HepG2 (cell line): ENCODE measurements around a stretch of chr4.

GRCh38 chr4:51301-52099, 1.6 kb upstream of the ZNF595 start:
- RRBS, 2 experiments, result no CpG with 5 or more reads among the region's 11 CpGs
CAGE:
- cytosol, long polyA minus RNA, result no peak
- cytosol, long polyA plus RNA, result no peak
- long polyA plus RNA, result no peak
- nucleus, long polyA minus RNA, result no peak
- nucleus, long polyA plus RNA, result no peak

GRCh38 chr4:120948-121842, 3.1 kb upstream of the ZNF718 start:
- RRBS, 2 experiments, result no CpG with 5 or more reads among the region's 12 CpGs
CAGE:
- cytosol, long polyA minus RNA, result no peak
- cytosol, long polyA plus RNA, result no peak
- long polyA plus RNA, result no peak
- nucleus, long polyA minus RNA, result no peak
- nucleus, long polyA plus RNA, result no peak

DNA sequence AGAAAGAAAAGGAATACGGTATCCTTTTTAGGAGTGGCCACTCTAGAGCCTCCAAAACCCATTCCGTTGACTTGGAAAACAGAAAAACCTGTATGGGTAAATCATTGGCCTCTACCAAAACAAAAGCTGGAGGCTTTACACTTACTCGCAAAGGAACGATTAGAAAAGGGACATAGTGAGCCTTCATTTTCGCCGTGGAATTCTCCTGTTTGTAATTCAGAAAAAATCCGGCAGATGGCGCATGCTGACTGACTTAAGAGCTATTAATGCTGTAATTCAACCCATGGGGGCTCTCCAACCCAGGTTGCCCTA, 60.9 kb downstream of the ZNF732 start:
- RRBS, 2 experiments, result no CpG with 5 or more reads among the region's 8 CpGs
CAGE:
- cytosol, long polyA minus RNA, result no peak
- cytosol, long polyA plus RNA, result no peak
- long polyA plus RNA, result no peak
- nucleus, long polyA minus RNA, result no peak
- nucleus, long polyA plus RNA, result no peak

- RRBS, 2 experiments, result no CpG with 5 or more reads among the region's 6 CpGs
CAGE:
- cytosol, long polyA minus RNA, result no peak
- cytosol, long polyA plus RNA, result no peak
- long polyA plus RNA, result no peak
- nucleus, long polyA minus RNA, result no peak
- nucleus, long polyA plus RNA, result no peak
These were observed 35.9 kb downstream of the ZNF141 start for GRCh38 chr4:373369-373968.

GRCh38 chr4:663878-664540, 10.1 kb downstream of the ATP5ME start:
- RRBS, 2 experiments, result 32 to 38% methylated on average over 15 to 20 of the region's 45 CpGs
CAGE:
- cytosol, long polyA minus RNA, result no peak
- cytosol, long polyA plus RNA, result no peak
- long polyA plus RNA, result no peak
- nucleus, long polyA minus RNA, result no peak
- nucleus, long polyA plus RNA, result no peak

GRCh38 chr4:687044-687651, 1.8 kb downstream of the SLC49A3 start:
- RRBS, 2 experiments, result 2 to 6% methylated on average over 5 of the region's 26 CpGs
CAGE:
- cytosol, long polyA minus RNA, result no peak
- cytosol, long polyA plus RNA, result no peak
- long polyA plus RNA, result no peak
- nucleus, long polyA minus RNA, result no peak
- nucleus, long polyA plus RNA, result no peak

- RRBS, 2 experiments, result 63 to 75% methylated on average over 4 of the region's 21 CpGs
CAGE:
- cytosol, long polyA minus RNA, result no peak
- cytosol, long polyA plus RNA, result no peak
- long polyA plus RNA, result no peak
- nucleus, long polyA minus RNA, result no peak
- nucleus, long polyA plus RNA, result no peak
These were observed 4.3 kb upstream of the SLC49A3 start for GRCh38 chr4:693126-693743.

DNA sequence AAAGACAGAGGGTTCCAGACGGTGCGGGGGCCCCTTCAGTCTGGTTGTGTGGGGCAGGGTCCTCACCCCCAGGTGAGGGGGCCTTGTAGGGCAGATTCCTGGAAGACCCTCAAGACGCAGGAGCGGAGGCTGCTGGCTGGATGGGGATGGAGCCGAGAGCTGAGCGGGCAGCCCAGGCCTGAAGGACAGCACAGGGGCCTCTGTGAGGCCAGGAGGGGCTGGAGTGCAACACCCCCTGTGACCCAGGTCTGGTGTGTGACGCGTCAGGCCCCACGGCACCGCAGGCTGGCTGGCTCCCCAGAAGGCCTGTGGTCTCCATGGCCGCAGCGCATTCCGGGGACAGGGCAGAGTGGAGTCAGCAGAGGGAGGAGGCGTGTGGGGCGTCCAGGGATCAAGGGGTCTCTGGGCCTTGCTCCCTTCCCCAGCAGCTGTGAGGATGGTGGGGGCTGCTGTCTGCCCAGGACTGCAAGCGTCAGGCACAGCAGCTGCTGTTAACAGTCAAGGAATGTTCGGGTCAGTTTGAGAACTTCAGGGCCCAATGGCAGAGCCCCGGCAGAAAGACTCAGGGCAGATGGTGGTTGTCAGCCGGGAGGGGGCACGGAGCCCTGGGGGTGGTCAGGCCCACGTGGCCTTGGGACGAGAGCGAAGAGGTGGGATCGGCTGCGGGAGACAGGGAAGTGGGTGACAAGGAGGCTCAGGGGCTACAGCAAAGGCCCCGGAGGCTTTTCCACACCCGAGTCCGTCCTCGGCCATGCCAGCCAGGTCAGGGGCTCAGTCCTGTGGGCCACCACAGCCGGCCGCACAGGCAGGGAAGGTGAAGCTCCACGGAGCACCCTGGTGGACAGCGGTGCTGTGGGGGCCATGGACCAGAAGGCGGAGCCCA, 18.2 kb downstream of the PCGF3 start:
- RRBS, 2 experiments, result 55 to 63% methylated on average over 5 to 8 of the region's 34 CpGs
CAGE:
- cytosol, long polyA minus RNA, result no peak
- cytosol, long polyA plus RNA, result no peak
- long polyA plus RNA, result no peak
- nucleus, long polyA minus RNA, result no peak
- nucleus, long polyA plus RNA, result no peak

DNA sequence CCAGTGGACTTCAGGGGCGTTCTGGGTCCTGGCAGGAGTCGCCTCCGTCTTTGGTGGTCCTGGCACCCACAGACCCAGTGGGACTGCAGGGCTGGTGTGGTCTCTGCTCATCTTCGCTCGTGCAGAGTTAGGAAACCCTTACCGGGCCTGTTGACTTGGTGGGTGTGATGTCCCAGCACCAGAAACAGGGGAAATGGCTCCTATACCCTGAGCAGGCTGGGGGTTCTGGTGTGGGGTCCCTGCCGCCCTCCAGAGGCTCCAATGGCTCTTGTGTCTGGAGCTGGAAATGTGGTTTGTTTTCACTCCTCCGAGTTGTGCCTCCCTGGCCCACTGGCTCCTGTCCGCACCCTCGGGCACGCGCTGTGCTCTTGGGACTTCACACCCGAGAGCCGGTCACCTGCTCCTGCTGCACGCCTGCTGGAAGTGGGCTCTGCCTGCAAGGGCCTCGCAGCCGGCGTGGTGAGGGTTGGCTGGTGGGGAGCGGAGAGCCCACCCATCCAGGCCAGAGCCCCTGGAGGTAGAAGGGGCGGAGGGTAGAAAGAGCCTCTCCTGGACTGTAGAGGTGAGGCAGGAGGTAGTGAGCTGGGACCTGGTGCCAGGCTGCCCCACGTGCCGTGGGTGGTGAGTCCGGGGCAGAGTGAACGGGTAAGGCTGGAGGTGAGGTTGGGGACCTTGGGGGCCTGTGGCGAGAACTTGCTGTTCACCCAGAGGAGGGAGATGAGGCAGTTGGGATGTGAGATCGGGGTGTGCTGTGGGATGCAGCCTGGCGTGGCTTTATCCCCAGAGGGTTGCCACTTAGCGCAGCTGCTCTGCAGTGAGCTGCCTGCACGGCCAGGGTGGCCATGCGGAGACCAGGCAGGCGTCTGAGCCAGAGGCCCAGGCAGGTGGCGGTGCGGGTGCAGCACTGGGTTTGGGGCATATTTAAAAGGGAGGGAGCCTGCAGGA, 48.6 kb downstream of the PCGF3 start:
- RRBS, 2 experiments, result 97 to 98% methylated on average over 4 of the region's 33 CpGs
CAGE:
- cytosol, long polyA minus RNA, result no peak
- cytosol, long polyA plus RNA, result no peak
- long polyA plus RNA, result no peak
- nucleus, long polyA minus RNA, result no peak
- nucleus, long polyA plus RNA, result no peak

GRCh38 chr4:760202-761285, 54.9 kb downstream of the PCGF3 start:
- RRBS, 2 experiments, result 100% methylated on average over 3 of the region's 32 CpGs
CAGE:
- cytosol, long polyA minus RNA, result no peak
- cytosol, long polyA plus RNA, result no peak
- long polyA plus RNA, result no peak
- nucleus, long polyA minus RNA, result no peak
- nucleus, long polyA plus RNA, result no peak

DNA sequence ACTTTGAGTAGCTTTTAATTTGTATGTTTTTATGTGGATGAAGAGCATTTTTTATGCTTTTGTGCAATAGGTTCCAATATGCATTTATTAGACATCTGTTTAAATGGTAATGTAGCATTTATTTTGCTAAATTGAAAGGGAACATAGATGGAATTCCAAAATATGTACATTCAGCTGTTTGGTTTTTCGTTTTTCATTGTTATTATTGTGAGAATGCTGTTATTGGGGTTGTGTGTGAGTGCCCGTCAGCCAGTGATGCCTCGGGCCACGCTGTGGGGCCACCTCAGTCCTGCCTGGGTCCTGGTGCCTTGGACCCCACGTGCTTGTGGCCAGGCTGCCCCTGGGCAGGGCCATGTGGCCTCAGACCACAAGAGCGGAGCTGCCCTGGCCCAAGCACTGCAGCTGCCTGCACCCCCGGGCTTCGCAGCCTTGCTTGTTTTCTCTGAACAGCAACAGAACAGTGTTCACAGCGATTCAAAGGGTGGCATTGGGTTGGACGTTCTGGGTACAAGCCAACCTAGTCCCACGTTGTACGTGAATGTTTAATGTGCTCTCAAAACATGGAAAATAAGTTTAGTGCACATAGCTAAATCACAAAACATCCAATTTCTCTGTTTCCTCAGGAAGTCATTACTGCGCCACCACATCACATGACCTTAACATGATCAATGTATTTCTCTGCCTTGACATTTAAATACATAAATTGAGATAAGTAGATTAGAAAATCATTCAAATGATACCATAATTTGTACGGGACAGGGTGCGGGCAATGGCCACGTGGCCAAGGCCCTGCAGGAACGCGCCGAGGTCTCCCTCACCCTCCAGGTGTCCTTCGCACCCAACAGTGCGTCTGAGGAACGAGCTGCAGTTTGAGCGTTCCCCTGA, 56.9 kb downstream of the CPLX1 start:
- RRBS, 2 experiments, result no CpG with 5 or more reads among the region's 23 CpGs
CAGE:
- cytosol, long polyA minus RNA, result no peak
- cytosol, long polyA plus RNA, result no peak
- long polyA plus RNA, result no peak
- nucleus, long polyA minus RNA, result no peak
- nucleus, long polyA plus RNA, result no peak

- RRBS, 2 experiments, result 98 to 99% methylated on average over 4 of the region's 18 CpGs
CAGE:
- cytosol, long polyA minus RNA, result no peak
- cytosol, long polyA plus RNA, result no peak
- long polyA plus RNA, result no peak
- nucleus, long polyA minus RNA, result no peak
- nucleus, long polyA plus RNA, result no peak
These were observed 25.4 kb downstream of the GAK start for GRCh38 chr4:906633-907184.

- RRBS, 2 experiments, result no CpG with 5 or more reads among the region's 3 CpGs
CAGE:
- cytosol, long polyA minus RNA, result no peak
- cytosol, long polyA plus RNA, result no peak
- long polyA plus RNA, result no peak
- nucleus, long polyA minus RNA, result no peak
- nucleus, long polyA plus RNA, result no peak
These were observed 1.8 kb downstream of the GAK start for GRCh38 chr4:930285-930715.

DNA sequence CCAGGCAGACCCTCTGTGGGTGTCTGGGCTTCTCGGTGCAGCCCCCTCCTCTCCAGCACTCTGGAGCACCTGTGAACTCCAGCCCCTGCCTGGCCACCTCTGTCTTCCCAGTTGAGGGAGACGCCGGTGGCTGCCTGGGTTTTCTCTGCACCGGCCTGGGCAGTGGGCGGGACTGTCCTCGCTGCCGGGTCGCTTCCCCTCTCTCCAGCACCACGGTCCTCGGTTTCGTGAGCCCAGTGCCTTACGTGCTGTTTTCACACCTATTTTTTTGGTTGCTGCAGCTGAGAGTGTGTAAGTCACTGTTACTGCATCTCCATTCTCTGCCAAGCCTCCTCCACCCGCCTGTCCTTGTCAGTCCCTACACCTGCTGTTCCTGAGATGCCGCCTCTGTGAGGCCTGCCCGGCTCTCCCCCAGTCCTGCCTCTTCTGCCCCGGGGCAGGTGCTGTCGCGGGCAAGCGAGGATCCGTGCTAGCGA, 2.5 kb upstream of the FGFRL1 start:
- RRBS, 2 experiments, result 2 to 3% methylated on average over 6 of the region's 21 CpGs
CAGE:
- cytosol, long polyA minus RNA, result no peak
- cytosol, long polyA plus RNA, result no peak
- long polyA plus RNA, result no peak
- nucleus, long polyA minus RNA, result no peak
- nucleus, long polyA plus RNA, result no peak

GRCh38 chr4:1033671-1034795, 22.6 kb downstream of the FGFRL1 start:
- RRBS, 2 experiments, result 2 to 3% methylated on average over 24 of the region's 44 CpGs
CAGE:
- cytosol, long polyA minus RNA, result no peak
- cytosol, long polyA plus RNA, result no peak
- long polyA plus RNA, result no peak
- nucleus, long polyA minus RNA, result no peak
- nucleus, long polyA plus RNA, result no peak

- RRBS, 2 experiments, result no CpG with 5 or more reads among the region's 1 CpG
CAGE:
- cytosol, long polyA minus RNA, result no peak
- cytosol, long polyA plus RNA, result no peak
- long polyA plus RNA, result no peak
- nucleus, long polyA minus RNA, result no peak
- nucleus, long polyA plus RNA, result no peak
These were observed 13.6 kb upstream of the RNF212 start for GRCh38 chr4:1126891-1127535.

GRCh38 chr4:1173240-1173900, 987 bp upstream of the SPON2 start:
- RRBS, 2 experiments, result no CpG with 5 or more reads among the region's 13 CpGs
CAGE:
- cytosol, long polyA minus RNA, result no peak
- cytosol, long polyA plus RNA, result no peak
- long polyA plus RNA, result no peak
- nucleus, long polyA minus RNA, result no peak
- nucleus, long polyA plus RNA, result start-site peak on the minus strand at chr4:1173627-1173666, 22 and 34 reads in 2 replicates

- RRBS, 2 experiments, result 88% methylated on average over 27 of the region's 105 CpGs
CAGE:
- cytosol, long polyA minus RNA, result no peak
- cytosol, long polyA plus RNA, result no peak
- long polyA plus RNA, result no peak
- nucleus, long polyA minus RNA, result no peak
- nucleus, long polyA plus RNA, result no peak
These were observed 22.4 kb upstream of the SPON2 start for GRCh38 chr4:1194176-1195705.

GRCh38 chr4:1235164-1236257, 13.4 kb downstream of the CTBP1 start:
- RRBS, 2 experiments, result 99 to over 99% methylated on average over 8 of the region's 51 CpGs
CAGE:
- cytosol, long polyA minus RNA, result no peak
- cytosol, long polyA plus RNA, result no peak
- long polyA plus RNA, result no peak
- nucleus, long polyA minus RNA, result no peak
- nucleus, long polyA plus RNA, result no peak

DNA sequence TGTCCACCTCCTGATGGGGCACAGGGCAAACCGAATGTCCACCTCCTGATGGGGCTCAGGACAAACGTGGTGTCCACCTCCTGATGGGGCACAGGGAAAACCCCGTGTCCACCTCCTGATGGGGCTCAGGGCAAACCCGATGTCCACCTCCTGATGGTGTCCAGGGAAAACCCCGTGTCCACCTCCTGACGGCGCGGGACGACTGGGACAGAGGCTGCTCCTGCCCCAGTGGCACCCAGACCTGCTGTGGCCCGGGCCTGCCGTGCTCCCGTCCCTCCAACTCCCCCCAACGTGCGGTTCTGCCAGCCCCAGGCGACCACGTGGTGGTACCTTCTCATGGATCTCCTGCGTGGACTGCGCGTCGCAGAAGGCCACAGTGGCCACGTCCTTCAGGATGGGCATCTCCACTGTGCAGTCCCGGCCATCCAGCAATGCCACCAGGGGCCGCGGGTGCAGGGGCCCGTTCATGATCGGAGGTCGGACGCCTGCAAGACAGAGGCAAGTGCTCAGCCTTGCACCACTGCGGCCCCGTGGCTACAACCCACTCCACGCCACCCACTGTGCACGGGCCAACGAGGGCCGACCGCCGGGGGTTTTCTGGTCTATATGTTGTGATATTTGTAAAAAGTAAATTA, 11.0 kb downstream of the CTBP1 start:
- RRBS, 2 experiments, result no CpG with 5 or more reads among the region's 36 CpGs
CAGE:
- cytosol, long polyA minus RNA, result no peak
- cytosol, long polyA plus RNA, result no peak
- long polyA plus RNA, result no peak
- nucleus, long polyA minus RNA, result no peak
- nucleus, long polyA plus RNA, result no peak